SJCRH30 (cell line): ENCODE measurements around the genes MLYCD and NECAB2.

- RAMPAGE, long total RNA: no peak
Measured at GRCh38 chr16:81700490-81700969, 78.6 kb upstream of the PLCG2 start.

- RAMPAGE, long total RNA: no peak
Measured at GRCh38 chr16:81716451-81716774, 62.7 kb upstream of the PLCG2 start.

DNA sequence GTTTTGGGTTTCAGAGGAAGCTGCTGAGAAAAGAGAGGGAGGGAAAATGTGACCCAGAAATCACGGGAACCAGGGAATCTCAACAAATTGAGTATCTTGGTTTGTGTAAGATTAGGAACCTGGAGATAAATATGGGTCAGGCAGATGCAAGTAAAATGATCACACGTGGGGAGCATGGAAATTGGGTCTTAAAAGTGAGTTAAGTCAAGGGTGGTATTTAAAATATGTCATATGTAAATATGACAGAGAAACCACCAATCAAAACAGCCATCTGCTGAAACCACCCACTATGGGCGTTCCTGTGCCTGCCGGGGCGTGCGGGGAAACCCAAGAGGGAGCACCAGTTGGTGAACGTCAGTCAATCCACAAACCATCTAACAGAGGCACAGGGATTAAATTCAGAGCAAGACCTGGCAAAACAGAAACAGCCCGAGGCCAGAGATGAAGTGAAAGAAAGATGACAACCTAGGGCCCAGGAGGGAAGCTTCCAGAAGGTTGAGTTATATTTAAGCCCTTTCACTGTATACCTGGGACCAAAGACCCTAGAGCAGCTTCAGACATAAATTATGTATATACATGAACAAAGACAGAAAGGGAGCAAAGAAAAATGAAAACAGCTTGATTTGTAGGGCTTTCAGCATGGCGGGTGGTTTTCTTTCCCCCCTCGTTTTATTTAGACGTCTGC, 33.5 kb downstream of the CDH13 start:
- RAMPAGE, long total RNA: no peak

- RAMPAGE, long total RNA: no peak
Measured at GRCh38 chr16:83473317-83473516, 334.6 kb upstream of the HSBP1 start.

DNA sequence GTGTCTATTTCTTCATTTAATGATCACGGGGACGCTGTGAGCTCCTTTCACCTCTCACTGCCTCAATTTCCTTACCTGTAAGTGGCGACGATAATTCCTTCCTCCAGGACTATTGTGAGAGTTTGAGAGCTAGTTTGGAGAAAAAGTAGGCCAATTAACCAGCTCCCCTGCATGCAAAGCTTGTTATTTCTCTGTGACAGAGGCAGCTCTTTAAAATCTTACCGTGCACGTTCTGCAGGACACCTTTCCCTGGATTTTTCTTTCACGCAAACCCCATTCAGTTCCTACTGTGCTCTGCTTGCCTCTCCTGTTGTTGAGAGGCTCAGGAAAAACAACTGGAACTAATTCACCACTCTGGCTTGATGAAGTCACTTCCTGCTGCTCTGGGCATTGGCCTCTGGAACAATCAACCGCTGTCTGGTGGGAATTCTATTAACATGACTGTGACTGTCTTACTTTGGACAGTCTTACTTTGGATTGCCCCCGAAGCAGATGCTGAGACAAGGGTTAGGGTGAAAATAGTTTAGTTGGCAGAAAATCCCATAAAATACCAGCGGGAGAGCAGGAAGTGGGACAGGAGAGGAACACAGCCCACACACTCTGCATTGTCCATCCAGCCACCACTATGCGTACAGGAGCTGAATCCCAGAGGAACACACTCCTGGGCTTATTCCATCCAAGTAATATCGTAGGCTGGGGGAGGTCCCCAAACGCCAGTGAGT, 90.0 kb upstream of the HSBP1 start:
- RAMPAGE, long total RNA: no peak

- RAMPAGE, long total RNA: no peak
Measured at GRCh38 chr16:83727040-83727433, 80.7 kb upstream of the HSBP1 start.

DNA sequence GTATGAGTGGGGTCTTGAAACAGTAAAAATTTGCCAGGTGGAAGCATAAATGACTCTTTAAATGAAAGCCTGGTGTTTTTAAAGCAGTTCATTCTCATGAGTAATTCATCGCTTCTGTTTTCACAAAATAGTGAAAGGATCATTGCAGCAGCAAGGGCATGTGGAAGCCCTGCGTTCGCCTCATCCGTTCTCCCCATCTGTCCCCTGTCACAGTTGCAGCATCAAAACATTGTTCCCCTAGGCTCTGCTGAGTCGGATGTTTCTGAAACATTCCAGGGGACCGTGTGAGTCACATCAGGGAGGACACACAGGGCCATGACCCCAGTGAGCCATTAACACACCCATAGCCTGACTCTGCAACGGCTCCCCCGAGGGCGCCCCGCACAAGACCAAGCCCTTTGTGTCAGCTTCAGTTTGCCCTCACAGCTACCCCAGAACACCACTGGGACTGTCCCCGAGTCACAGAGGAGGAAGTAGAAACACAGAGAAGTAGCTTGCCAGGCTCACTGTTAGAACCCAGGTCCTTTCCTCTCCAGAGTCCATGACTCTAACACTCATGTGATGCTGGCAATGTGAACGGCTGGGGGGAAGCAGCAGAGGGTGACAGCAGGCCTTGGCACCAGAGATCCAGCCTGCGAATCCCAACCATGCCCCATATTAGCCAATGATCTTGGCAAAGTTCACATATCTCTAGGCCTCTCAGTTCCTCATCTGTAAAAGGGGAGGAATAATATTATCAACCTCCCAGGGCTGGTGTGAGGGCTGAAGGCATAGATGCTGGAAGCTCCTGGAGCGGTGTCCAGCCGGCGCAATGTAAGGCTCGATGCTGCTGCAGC, 63.2 kb upstream of the HSBP1 start:
- RAMPAGE, long total RNA: no peak

- RAMPAGE, long total RNA: no peak
Measured at GRCh38 chr16:83898676-83899258, at the start of gene MLYCD. Gene MLYCD, plus strand, starts transcription at chr16:83899115.

DNA sequence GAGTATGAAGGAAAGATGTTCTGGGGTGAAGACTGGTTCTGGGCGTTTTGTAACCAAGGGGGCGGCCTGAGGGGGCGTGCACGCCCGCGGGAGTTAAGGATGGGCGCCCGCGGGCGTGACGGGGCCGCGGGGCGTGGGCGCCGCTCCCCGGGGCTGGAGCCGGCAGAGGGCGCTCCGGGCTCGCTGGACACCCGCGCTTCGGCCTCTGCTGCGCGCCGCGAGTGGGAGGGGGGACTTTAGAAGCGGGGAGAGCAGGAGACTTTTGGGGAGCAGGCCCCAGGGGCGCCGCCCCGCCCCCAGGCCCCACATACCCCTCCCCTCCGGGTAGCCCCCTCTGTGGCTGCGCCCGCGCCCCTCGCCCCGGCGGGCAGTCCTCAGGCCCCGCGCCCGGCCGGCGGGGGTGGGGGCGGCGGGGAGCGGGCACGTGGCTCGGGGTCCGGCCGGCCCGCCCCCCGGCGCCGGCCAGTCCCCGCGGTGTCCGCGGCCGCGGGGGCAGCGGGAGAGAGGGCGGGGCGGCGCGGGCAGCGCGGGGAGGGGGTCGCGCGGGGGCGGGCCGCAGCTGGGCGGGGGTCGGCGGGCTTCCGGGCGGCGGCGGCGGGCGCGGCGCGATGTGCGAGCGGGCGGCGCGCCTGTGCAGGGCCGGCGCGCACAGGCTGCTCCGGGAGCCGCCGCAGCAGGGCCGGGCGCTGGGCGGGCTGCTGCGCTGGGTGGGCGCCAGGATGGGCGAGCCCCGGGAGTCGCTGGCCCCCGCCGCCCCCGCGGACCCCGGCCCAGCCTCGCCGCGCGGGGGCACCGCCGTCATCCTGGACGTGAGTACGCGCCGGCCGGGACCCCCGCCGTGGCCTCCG, at the start of gene NECAB2:
Gene NECAB2, plus strand, starts transcription at position 204 of the 848 bp plus-strand sequence.
- RAMPAGE, long total RNA: no peak

- RAMPAGE, long total RNA: no peak
Measured at GRCh38 chr16:84176918-84177446, 9.9 kb downstream of the TAF1C start.

GRCh38 chr16:84292222-84292661, 2.4 kb upstream of the WFDC1 start:
- RAMPAGE, long total RNA: no peak

GRCh38 chr16:84396050-84397141, 28.1 kb downstream of the ATP2C2 start:
- RAMPAGE, long total RNA: no peak

GRCh38 chr16:84443450-84443873, 61.0 kb downstream of the MEAK7 start:
- RAMPAGE, long total RNA: no peak

DNA sequence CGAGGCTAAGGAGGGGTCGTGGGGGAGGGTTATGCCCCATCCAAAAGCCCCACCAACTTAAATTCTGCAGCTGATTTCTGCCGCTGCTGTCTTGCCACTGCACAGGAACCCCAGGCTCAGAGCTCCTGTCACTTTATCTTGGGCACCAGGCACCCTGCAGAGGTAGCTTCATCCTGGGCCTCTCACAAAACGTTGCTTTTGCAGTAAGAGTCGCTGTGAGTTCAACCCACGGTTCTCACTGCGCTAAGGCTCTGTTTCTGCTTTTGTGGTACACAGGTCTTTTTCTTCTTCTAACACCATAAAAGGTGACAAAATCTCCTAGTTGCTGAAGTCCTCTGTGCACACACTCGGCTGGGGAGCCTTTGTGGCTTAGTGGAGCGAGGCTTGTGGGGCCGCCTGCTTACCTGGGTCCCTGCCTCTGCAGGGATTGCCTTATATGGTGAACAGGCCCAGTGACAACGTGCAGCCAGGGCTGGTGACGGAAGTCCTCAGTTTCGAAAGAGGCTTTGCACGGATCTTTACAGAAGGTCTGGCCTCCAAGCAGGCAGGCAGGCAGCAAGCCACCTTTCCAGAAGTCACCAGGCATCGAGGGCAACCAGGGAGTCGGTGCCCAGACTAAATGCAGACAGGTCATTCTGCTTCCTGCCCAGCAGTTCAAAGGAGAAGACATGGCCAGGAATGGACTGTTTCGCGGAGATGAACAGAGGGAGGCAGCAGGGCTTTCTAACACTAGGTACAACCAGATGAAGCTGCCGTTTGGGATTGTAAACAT, 10.4 kb upstream of the MEAK7 start:
- RAMPAGE, long total RNA: no peak

- RAMPAGE, long total RNA: no peak
Measured at GRCh38 chr16:84532077-84532736, 27.7 kb upstream of the MEAK7 start.

- RAMPAGE, long total RNA: no peak
Measured at GRCh38 chr16:84585703-84586639, 31.9 kb downstream of the COTL1 start.

GRCh38 chr16:84600635-84601408, 17.1 kb downstream of the COTL1 start:
- RAMPAGE, long total RNA: no peak

GRCh38 chr16:84663365-84664416, 15.4 kb downstream of the KLHL36 start:
- RAMPAGE, long total RNA: no peak

GRCh38 chr16:84765422-84766464, 54.0 kb upstream of the CRISPLD2 start:
- RAMPAGE, long total RNA: no peak

GRCh38 chr16:84806632-84807020, 13.2 kb upstream of the CRISPLD2 start:
- RAMPAGE, long total RNA: no peak